Measurements from ENCODE around the genes ATF7IP2 and EMP2.

DNA sequence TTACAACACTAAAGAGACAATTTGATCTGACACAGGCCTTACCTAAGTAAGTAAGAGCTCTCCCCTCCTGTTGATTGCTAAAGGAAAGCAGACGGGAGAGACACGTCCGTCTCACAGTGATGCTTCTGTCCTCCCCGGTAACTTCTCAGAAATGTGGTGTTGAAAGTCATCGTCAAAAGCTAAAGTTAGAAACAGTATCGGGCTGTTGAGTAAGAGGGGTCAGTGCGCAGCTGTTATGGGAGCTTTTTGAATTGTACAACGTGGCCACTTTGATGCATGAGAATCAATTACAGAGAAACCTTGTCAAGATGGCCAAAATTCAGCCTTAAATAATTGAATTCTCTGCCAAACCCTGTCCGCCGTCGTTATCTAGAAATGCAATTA is 1259.6 kb downstream of the TMEM114 start:
- RAMPAGE, long total RNA = no peak
- RRBS, 2 experiments = no CpG with 5 or more reads among the region's 11 CpGs
CAGE:
- cytosol, long polyA minus RNA = no peak
- cytosol, long polyA plus RNA = no peak
- long polyA plus RNA = no peak
- nucleolus, long total RNA = no peak
- nucleus, long polyA plus RNA = no peak
- nucleus, long total RNA = no peak

GRCh38 chr16:8720345-8721217 is 46.2 kb downstream of the ABAT start:
- RAMPAGE, long total RNA = no peak
- RRBS, 2 experiments = no CpG with 5 or more reads among the region's 14 CpGs
CAGE:
- cytosol, long polyA minus RNA = no peak
- cytosol, long polyA plus RNA = no peak
- long polyA plus RNA = no peak
- nucleolus, long total RNA = no peak
- nucleus, long polyA plus RNA = no peak
- nucleus, long total RNA = no peak

GRCh38 chr16:8822383-8823115 is 24.9 kb downstream of the PMM2 start:
- RAMPAGE, long total RNA = no peak
- RRBS, 2 experiments = no CpG with 5 or more reads among the region's 3 CpGs
CAGE:
- cytosol, long polyA minus RNA = no peak
- cytosol, long polyA plus RNA = no peak
- long polyA plus RNA = no peak
- nucleolus, long total RNA = no peak
- nucleus, long polyA plus RNA = no peak
- nucleus, long total RNA = no peak

- RAMPAGE, long total RNA = no peak
- RRBS, 2 experiments = no CpG with 5 or more reads among the region's 16 CpGs
CAGE:
- cytosol, long polyA minus RNA = no peak
- cytosol, long polyA plus RNA = no peak
- long polyA plus RNA = no peak
- nucleolus, long total RNA = no peak
- nucleus, long polyA plus RNA = no peak
- nucleus, long total RNA = no peak
These were observed 25.5 kb downstream of the CARHSP1 start for GRCh38 chr16:8843243-8843822.

DNA sequence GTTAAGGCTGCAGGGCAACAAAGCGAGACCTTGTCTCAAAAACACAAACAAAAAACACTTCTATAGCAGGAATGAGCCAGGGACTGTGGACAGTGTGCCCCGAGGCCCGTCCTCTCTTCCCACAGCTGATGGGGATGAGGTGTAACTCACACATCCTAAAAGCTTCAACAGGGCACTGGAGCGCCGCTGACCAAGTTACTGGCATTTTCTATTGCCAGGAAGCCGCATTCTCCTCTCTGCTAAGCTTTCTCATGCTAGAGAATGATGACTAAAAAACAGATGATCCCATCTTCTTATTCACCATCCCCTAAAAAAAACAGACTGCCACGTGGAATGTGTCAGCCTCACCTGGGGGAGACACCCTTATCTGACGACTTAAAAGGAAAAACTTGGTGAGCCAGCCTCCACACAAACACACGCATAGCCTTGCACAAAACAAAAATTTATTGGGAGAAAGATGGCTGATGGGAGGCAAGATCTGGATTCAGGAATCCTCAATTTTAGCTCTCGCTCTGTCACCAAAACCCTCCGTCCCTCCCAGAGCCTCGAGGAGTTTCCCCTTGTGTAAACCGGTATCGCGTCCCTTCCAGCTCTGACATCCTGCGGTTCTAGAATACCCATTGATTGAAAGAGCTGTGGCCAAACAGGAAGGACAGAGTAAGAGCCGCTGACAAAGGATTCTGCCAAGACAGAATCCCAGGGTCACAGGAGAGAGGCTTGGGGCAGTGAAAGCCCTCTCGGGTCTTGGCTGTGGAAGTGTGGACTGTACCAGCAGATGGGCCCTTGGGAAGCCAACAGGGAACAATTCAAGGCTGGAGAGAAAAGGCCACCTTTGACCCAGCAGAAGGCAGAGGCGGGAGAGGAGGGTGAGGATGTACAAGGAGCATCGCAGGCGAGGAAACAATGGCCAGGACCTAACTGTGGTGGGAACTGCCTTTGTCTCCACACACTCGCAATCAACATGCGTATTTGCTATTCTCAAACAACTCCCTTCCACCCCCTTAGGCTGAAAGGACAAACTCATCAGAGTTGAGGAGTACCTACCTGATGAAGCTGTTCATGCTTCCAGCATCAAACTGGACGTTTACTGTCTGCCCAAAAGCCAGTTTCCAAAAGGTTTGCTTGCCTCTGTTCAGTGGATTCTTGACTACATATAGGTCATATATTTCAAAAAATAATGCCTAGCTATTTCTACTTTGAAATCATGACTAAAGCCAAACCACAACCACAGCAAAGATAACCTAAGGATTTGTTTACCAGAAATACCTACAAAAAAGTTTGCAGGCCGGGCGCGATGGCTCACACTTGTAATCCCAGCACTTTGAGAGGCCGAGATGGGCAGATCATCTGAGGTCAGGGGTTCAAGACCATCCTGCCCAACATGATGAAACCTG is 15.8 kb downstream of the CARHSP1 start:
- RAMPAGE, long total RNA = no peak
- RRBS, 2 experiments = no CpG with 5 or more reads among the region's 28 CpGs
CAGE:
- cytosol, long polyA minus RNA = no peak
- cytosol, long polyA plus RNA = no peak
- long polyA plus RNA = no peak
- nucleolus, long total RNA = no peak
- nucleus, long polyA plus RNA = no peak
- nucleus, long total RNA = no peak

GRCh38 chr16:8861206-8862102 is 7.4 kb downstream of the CARHSP1 start:
- RAMPAGE, long total RNA = no peak
- RRBS, 2 experiments = no CpG with 5 or more reads among the region's 16 CpGs
CAGE:
- cytosol, long polyA minus RNA = no peak
- cytosol, long polyA plus RNA = no peak
- long polyA plus RNA = no peak
- nucleolus, long total RNA = no peak
- nucleus, long polyA plus RNA = no peak
- nucleus, long total RNA = no peak

GRCh38 chr16:8871082-8871423 is 2.2 kb upstream of the CARHSP1 start:
- RAMPAGE, long total RNA = no peak
- RRBS, 2 experiments = no CpG with 5 or more reads among the region's 5 CpGs
CAGE:
- cytosol, long polyA minus RNA = no peak
- cytosol, long polyA plus RNA = no peak
- long polyA plus RNA = no peak
- nucleolus, long total RNA = no peak
- nucleus, long polyA plus RNA = no peak
- nucleus, long total RNA = no peak

GRCh38 chr16:8916872-8917280 is 34.7 kb downstream of the LITAFD start:
- RAMPAGE, long total RNA = no peak
- RRBS, 2 experiments = no CpG with 5 or more reads among the region's 4 CpGs
CAGE:
- cytosol, long polyA minus RNA = start-site peak on the minus strand at chr16:8917123-8917131, 5 reads
- cytosol, long polyA plus RNA = no peak
- long polyA plus RNA = no peak
- nucleolus, long total RNA = no peak
- nucleus, long polyA plus RNA = no peak
- nucleus, long total RNA = no peak

GRCh38 chr16:8964176-8964531 is 448 bp upstream of the USP7 start:
- RAMPAGE, long total RNA = no peak
- RRBS, 2 experiments = 2 to 4% methylated on average over 4 of the region's 21 CpGs
CAGE:
- cytosol, long polyA minus RNA = no peak
- cytosol, long polyA plus RNA = no peak
- long polyA plus RNA = no peak
- nucleolus, long total RNA = no peak
- nucleus, long polyA plus RNA = no peak
- nucleus, long total RNA = no peak

DNA sequence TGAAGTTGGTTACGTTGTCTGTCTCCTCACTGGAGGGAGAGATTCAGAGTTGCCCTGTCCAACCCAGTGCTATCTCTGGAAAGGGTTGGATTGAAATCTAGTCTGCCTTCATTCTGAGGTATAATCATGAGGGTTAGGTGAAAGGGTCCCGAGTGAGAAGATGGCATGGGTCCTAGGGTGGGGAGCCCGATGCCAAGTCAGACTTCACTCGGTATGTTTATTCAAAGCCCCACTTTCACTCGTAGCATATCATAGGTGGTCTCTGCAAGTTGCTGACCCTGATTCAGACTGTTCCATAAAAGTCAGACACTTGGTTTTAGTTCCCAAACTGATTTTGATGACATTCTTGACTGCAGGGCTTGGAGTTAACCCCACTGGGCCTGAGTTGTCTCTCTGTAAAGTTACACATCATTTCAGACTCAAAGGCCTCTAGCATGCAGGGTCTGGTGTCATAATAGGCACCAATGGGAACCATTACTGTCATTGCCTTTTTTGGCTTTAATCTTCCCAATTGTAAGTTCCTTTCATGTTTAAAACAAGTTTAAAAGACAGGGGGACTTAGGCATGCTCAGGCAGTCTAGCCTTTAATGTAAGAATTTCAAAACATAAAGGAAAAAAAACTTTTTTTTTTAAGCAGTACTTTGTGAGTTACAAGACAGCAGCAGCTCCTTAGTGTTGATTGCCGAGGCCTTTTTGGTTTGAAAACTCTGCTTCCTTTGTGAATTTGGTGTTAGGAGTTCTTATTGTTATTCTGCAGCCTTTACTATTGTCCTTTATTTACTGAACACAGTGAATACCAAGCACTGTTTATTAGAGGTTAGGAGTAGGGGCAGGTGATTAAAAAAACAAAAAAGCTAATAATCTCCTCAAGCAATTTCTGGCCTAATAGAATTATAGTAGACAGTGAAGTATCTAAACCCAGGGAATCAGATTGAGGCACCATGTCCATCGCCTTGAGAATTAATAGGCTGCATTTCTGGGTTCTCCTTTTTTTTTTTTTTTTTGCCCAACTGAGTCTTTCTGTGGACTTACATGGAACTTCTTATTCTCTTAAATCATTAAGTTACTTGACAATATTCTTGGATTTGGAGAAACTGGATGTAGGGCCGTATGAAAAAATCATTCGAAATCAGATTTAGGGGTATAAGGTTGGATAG is 18.1 kb downstream of the HAPSTR1 start:
- RAMPAGE, long total RNA = no peak
- RRBS, 2 experiments = no CpG with 5 or more reads among the region's 9 CpGs
CAGE:
- cytosol, long polyA minus RNA = start-site peak on the plus strand centred at position 227 of the sequence, 7 bp wide, 20 reads
- cytosol, long polyA plus RNA = no peak
- long polyA plus RNA = no peak
- nucleolus, long total RNA = no peak
- nucleus, long polyA plus RNA = no peak
- nucleus, long total RNA = no peak

- RAMPAGE, long total RNA = no peak
- RRBS, 2 experiments = no CpG with 5 or more reads among the region's 8 CpGs
CAGE:
- cytosol, long polyA minus RNA = no peak
- cytosol, long polyA plus RNA = no peak
- long polyA plus RNA = no peak
- nucleolus, long total RNA = no peak
- nucleus, long polyA plus RNA = no peak
- nucleus, long total RNA = no peak
These were observed 89.0 kb upstream of the ATF7IP2 start for GRCh38 chr16:10296868-10297281.

DNA sequence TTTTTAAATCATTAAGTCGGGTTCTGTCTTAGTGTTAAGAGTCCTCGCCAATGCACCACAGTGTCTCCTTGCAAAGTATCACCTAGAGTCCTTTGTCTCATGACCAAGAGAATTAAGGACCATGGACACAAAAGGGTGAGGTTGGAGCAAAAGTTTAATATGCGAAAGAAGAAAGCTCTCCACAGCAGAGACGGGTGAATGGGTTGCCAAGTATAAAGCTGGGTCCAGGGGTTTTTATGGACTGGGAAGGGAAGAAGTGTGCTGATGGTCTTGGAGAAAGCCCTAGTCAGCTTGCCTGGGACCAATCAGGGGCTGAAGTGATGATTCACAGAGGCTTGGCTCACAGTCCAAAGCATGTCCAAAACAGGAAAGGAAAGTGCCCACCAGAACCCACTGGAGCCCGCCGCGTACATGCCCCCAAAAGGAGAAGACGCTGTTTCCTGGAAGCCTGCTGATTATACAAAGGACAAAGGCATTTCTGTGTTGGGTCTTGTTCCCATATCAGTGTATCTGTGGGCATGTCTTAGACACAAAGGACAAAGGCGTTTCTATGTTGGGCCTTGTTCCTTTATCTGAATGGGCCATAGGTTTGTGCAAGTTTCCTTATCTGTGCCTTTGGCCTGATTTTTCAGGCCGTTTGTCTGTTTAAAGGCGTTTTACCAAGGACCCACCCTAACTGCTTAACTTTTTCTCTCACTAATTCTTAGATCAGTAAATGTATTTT is 28.8 kb upstream of the ATF7IP2 start:
- RAMPAGE, long total RNA = no peak
- RRBS, 2 experiments = no CpG with 5 or more reads among the region's 11 CpGs
CAGE:
- cytosol, long polyA minus RNA = no peak
- cytosol, long polyA plus RNA = no peak
- long polyA plus RNA = no peak
- nucleolus, long total RNA = no peak
- nucleus, long polyA plus RNA = no peak
- nucleus, long total RNA = no peak

GRCh38 chr16:10385748-10386518 is at the start of gene ATF7IP2:
Gene ATF7IP2 (plus strand): TSS chr16:10386061.
- RAMPAGE, long total RNA = start-site peak on the plus strand at chr16:10386009-10386251, 234 and 198 reads in 2 replicates
- RRBS, 2 experiments = 1% methylated on average over 39 of the region's 66 CpGs
CAGE:
- cytosol, long polyA minus RNA = start-site peak on the plus strand at chr16:10386061-10386067, 38 reads
- cytosol, long polyA plus RNA = no peak
- long polyA plus RNA = no peak
- nucleolus, long total RNA = no peak
- nucleus, long polyA plus RNA = no peak
- nucleus, long total RNA = no peak

DNA sequence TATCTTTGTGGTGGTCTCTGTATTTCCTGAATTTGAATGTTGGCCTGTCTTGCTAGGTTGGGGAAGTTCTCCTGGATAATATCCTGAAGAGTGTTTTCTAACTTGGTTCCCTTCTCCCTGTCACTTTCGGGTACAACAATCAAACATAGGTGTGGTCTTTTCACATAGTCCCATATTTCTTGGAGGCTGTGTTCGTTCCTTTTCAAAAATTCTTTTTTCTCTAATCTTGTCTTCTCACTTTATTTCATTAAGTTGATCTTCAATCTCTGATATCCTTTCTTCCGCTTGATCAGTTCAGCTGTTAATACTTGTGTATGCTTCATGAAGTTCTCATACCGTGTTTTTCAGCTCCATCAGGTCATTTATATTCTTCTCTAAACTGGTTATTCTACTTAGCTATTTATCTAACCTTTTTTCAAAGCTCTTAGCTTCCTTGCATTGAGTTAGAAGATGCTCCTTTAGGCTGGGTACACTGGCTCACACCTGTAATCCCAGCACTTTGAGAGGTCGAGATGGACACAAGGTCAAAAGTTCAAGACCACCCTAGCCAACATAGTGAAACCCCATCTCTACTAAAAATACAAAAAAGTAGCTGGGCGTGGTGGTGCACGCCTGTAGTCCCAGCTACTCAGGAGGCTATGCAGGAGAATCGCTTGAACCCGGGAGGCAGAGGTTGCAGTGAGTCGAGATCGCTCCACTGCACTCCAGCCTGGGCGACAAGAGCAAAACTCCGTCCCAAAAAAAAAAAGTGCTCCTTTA is 65.6 kb downstream of the ATF7IP2 start:
- RAMPAGE, long total RNA = no peak
- RRBS, 2 experiments = no CpG with 5 or more reads among the region's 13 CpGs
CAGE:
- cytosol, long polyA minus RNA = no peak
- cytosol, long polyA plus RNA = no peak
- long polyA plus RNA = no peak
- nucleolus, long total RNA = no peak
- nucleus, long polyA plus RNA = no peak
- nucleus, long total RNA = no peak

DNA sequence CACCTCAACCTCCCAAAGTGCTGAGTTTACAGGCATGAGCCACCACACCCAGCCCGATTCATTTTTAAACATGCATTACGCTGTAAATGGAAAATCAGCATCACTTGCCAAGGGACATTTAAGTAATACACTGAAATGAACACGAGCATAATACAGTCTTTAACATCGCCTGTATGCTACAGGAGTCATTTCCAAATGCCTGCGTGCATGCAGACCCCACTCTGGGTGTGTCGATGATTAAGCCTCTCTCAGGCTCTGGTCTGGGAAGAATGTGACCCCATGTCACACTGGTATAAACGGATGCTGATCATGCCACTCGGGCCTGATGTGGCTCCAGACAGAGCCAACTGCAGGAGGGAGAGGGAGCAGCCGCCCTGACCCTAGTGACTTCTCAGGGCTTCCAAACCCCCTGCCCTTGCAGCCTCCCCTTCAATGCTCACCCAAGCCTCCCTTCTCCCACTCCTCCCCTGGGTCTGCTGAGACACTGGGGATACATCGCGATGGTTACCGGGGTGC is 10.8 kb downstream of the EMP2 start:
- RAMPAGE, long total RNA = no peak
- RRBS, 2 experiments = no CpG with 5 or more reads among the region's 12 CpGs
CAGE:
- cytosol, long polyA minus RNA = no peak
- cytosol, long polyA plus RNA = no peak
- long polyA plus RNA = no peak
- nucleolus, long total RNA = no peak
- nucleus, long polyA plus RNA = no peak
- nucleus, long total RNA = no peak

DNA sequence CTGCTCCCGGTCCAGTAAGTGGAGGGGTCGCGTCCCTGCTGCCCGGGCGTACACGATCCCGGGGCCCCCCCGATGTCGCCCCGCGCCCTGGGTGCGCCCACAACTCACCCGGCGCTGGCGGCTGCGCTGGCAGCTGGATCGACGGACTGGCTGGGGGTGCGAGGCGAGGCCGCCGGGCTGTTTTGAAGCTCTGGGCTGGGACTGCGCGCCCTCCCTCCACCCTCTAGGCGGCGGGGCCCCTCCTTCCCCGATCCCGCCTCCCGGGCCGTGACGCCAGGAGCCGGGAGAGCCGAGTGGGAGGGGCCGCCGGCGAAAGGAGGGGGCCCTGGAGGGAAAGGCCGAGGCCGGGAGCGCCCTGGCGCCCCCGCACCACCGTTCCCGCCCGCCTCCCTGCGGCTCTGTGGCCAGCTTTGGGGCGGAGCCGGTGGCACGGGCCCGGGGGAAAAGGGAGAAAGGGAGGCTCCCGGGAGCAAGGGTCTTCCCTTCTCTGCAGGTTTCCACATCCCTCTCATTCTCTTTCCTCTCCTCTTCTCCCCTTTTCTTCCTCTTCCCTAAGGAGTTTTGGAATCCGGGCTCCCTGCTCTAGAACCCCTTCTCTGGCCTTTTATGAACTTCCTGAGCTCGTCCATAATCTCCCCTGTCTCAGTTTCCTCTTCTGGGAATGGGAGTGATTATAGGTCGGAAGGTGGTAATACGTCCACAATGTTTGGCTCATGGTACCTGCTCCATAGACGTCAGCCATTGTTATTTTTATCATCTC is at the start of gene EMP2:
Gene EMP2 (minus strand): TSS at position 158 of the 760 bp plus-strand sequence.
- RAMPAGE, long total RNA = no peak
- RRBS, 2 experiments = 2 to 4% methylated on average over 32 to 34 of the region's 55 CpGs
CAGE:
- cytosol, long polyA minus RNA = no peak
- cytosol, long polyA plus RNA = no peak
- long polyA plus RNA = no peak
- nucleolus, long total RNA = no peak
- nucleus, long polyA plus RNA = no peak
- nucleus, long total RNA = no peak

GRCh38 chr16:10886872-10887306 is 9.9 kb downstream of the CIITA start:
- RAMPAGE, long total RNA = no peak
- RRBS, 2 experiments = no CpG with 5 or more reads among the region's 4 CpGs
CAGE:
- cytosol, long polyA minus RNA = no peak
- cytosol, long polyA plus RNA = no peak
- long polyA plus RNA = no peak
- nucleolus, long total RNA = no peak
- nucleus, long polyA plus RNA = no peak
- nucleus, long total RNA = no peak

DNA sequence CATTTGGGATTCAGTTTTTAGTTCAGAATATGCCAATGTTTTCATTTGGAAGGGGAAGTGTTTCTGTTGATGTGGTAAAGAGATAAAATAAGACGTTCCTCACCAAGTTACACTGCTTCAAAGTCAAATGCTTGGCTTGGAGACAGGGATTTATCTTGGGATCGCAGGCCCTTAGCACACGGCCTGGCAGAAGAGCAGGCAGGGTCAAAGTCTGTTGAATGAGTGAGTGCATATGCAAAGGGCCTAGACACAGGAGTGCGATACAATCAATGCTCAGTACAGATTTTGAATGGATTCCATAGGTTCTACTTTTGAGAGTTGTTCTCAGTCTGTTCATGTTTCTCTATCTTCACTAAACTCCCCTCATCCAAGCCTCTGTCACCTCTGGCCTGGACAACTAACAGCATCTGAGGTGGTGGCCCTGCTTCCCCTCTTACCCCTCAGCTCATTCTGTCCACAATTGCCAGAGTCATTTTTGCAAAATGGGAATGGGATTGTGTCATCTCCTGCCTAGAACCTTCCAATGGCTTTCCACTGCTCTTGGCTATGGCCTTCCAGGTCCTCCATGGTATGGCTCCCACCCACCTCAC is 3.3 kb downstream of the DEXI start:
- RAMPAGE, long total RNA = no peak
- RRBS, 2 experiments = no CpG with 5 or more reads among the region's 4 CpGs
CAGE:
- cytosol, long polyA minus RNA = no peak
- cytosol, long polyA plus RNA = no peak
- long polyA plus RNA = no peak
- nucleolus, long total RNA = no peak
- nucleus, long polyA plus RNA = no peak
- nucleus, long total RNA = no peak

GRCh38 chr16:10981909-10982543 is 37.7 kb downstream of the CLEC16A start:
- RAMPAGE, long total RNA = no peak
- RRBS, 2 experiments = no CpG with 5 or more reads among the region's 7 CpGs
CAGE:
- cytosol, long polyA minus RNA = no peak
- cytosol, long polyA plus RNA = no peak
- long polyA plus RNA = no peak
- nucleolus, long total RNA = no peak
- nucleus, long polyA plus RNA = no peak
- nucleus, long total RNA = no peak

GRCh38 chr16:10992751-10993317 is 48.5 kb downstream of the CLEC16A start:
- RAMPAGE, long total RNA = no peak
- RRBS, 2 experiments = 33% methylated on average over 1 of the region's 9 CpGs; no CpG with 5 or more reads in 1 of the 2 experiments
CAGE:
- cytosol, long polyA minus RNA = no peak
- cytosol, long polyA plus RNA = no peak
- long polyA plus RNA = no peak
- nucleolus, long total RNA = no peak
- nucleus, long polyA plus RNA = no peak
- nucleus, long total RNA = no peak